Penis (tissue), 1 donor: ENCODE data around the gene MANSC1.

DNA sequence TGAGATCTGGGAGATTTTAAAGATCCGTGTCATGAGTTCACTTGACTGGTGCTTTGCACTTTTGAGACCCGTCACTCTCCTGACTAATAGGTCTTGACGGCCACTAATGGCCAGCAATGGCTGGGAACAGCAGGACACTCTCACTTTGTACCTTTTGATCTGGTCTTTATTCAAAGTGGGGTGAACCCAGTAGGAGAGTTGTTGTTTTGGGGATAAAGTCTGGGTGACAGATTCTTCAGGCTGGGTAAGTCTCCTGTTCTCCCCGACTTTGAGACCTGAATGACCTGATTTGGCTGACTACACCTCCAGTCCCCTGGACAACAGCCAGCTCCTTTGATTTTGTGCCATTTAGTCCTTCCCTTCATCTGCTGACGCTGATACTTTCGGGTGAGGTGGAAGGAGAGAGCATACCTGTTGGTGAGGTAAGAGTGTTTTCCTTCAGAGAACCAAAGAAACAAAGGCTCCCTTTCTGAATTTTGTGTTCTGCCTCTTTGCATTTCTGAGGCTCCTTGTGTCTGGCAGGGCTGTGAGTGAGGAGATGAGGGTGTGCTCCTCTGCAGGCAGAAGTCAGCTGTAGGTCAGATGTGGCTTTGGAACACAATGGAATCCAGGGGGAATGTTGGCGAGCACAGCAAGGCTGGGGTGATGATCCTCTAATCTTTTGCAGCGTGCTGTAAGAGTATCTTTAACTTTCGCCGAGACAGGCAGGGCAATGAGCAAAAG is 12.0 kb downstream of the ETV6 start:
- PRO-cap, result no peak

GRCh38 chr12:11884997-11886349 is 185.3 kb upstream of the BCL2L14 start:
- PRO-cap, result no peak

DNA sequence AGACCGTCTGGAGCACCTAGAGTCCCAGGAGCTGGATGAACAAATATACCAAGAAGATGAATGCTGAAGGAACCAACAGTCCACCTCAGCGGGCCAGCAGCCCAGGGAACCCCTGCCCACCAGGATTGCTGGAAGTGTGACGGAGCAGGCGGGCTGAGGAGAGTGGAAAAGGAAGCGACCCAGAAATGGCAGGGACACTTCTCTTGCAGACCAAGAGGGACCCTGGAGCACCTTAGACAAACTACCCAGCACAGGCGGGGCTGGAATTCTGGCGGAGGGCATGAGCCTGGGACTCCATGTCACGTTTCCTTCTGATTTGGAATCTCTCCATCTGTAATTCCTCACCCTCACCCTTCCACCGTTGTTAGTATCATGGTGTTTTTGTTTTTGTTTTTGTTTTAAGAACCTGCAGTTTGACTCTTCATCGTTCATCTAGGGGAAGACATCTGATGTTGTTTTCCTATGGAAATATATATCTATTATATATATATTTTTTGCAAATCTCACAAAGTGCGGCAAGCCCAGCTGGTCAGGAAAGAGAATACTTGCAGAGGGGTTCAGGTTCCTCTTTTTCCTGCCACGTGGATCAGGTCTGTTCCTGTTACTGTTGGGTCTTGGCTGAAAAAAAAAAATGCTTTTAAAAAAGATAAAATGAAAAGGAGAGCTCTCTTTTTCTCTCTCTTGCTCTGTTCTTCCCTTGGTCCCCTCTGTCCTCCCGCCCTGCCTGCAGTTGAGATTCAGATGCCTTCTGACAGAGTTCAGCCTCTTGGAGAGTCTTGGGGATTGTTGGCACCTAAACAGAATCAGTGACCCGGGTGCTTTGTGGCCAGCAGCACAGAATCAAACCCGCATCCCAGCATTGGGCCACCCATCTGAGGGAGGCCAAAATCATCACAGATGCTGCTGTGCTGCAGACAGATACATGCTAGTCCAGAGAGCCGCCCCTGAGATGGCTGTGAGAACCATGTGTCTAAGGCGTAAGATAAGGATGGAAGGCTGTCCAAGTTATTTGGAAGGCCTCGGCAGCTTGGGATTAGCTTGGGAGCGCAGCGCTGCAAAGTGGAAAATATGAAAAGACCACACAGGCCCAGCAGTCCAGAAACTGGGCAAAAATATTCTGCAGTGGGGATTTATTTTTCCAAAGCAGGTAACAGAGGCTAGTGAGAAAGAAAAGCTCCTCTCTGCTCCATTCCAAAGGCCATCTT is 179.4 kb upstream of the BCL2L14 start:
- PRO-cap, result no peak

DNA sequence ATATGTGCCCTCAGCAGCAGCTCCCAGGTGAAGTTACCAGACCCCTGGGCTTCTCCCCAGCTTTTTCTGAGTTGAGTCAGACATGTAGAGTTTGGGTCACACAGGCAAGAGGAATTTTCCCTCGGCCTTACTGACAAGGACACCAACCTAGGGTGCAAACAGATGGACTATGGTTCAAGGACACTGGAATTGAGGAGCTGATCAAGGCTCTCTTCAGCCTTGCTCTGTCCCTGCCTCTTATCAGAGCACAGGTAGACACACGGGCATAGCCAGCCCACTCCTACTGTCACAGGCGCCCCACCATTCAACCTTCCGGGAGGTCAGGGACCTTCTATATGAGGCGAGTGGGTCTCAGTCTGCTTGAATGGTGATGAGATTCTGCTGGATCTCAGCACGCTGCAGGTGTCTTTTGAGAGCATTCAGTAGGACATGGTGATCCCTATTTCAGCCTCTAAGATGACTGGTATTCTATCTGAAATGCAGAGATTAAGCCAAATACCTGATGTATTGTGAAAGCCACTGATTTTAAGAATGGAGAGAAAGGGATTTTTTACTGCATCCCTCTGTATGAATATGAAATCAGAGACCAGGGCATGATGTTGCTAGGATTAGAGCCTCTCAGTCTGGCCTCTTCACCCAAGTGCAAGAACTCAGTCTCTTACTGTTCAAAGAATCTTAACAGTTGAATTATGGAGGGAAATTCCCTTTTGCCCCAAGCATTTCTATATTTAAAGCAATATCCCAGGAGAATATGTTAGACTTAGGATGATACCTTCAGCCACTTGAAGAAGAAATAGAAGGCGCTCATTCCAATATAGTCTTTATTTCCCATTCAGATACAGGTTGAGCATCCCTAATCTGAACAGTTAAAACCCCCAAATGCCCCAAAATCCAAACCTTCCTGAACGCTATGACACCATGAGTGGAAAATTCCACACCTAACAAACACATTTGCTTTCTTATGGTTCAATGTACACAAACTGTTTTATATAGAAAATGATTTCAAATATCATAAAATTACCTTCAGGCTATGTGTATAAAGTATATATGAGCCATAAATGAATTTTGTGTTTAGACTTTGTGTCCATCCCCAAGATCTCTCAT is 177.7 kb upstream of the BCL2L14 start:
- PRO-cap, result no peak

- PRO-cap, result no peak
These were observed 161.5 kb upstream of the BCL2L14 start for GRCh38 chr12:11909274-11909620.

DNA sequence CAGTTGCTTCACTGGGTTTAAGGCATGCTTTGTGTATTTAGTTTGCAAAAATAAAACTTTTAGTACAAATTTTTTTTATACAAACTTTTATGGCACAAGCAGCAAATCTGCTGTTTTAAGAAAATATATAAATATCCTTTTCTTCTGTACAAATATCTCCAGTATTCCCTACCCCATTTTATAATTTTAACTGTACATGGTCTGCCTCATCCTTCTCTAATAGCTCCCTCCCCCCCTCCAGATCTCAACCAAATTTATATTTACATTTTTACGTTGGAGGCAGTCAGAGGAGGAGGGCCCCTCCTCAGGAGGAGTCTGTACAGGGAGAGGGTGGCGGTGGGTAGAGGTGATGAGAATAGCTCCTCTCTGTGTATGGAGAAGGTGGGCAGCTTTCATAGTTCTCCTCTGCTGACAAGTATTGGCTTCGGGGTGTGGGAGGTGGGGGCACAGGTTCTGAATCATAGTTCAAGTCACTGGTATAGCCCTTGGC is 50.1 kb downstream of the BCL2L14 start:
- PRO-cap, result no peak

- PRO-cap, result no peak
These were observed 11.6 kb downstream of the MANSC1 start for GRCh38 chr12:12338332-12338933.

DNA sequence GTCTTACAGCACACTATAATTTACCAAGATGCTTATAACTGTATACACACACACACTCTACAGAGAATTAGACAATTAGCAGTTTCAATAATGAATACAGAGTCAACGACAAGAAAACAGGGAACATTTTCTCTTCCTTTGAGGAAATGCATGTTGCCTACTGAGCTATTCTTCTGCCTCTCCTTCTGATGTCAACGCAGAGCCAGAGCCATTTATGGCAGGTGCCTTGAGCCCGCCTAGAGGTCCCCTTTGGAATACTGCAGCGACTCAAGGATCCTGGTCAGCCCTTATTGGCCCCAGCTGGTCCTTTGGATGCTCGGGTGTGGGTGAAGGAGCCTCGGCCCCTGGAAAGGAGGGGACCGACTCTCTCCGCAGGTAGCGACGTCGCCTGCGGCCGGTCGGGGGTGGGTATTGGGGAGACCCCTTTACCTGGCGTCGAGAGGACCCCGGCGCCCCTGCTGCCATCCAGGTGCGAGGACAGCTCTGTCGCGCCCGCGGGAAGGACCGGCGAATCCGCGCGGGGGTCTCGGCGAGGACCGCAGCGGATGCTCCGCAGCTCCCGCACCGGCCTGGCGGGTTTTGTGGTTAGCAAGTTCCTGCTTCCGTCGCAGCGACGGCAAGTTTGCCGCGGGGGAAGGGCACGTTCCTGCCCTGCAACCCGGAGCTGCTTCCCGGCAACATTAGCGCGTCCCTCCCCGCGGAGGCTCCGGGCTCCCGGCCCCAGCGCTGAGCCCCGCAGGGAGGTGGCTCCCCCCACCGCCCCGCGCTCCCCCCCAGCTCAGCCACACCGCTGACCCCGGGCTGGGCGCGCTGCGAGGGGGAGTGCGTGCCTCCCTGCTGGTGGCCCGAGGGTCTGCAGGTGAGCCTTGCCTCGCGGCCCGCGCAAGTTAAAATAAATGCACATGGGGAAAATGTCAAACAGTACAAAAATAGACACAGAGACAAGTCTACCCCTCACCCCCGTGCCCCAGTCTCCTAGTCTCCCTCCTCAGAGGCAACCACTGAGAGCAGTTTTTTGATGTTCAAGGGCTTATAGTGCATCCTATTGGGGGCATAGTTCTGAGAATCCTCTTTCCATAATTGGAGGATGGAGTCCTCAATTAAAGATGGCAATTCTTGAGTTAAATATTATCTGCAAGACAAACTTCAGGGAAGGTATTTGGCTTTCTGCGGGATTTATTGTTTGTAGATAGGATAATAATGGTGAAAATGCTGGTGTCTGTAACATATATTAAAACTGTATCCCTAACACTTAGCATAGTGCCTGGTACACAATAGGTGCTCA is at the start of gene MANSC1:
Gene MANSC1 (minus strand): TSS at position 594 of the 1,285 bp plus-strand sequence.
- PRO-cap, result bidirectional peak, plus-strand start at position 692 of the sequence, minus-strand start at position 615 of the sequence

GRCh38 chr12:12357866-12358546 is 1.1 kb downstream of the BORCS5 start:
- PRO-cap, result no peak

DNA sequence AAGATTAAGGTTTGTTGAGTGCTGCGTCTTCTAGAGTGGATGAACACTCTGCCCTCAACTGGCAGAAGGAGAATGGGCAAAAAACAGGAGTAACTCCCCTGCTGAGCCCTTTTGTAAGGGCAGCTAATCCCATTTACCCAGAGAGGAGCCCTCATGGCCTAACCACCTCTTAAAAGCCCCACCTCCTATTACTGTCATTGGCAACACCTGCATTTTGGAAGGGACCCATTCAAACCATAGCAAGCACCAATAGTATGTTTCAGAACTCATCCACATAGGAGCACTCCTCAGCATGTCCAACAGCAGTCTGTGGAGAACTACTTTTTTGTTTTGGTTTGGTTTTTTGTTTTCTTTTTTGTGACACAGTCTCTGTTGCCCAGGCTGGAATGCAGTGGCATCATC is 47.5 kb downstream of the BORCS5 start:
- PRO-cap, result no peak

- PRO-cap, result no peak
These were observed 81.1 kb downstream of the DUSP16 start for GRCh38 chr12:12481436-12482127.

GRCh38 chr12:12487755-12488031 is 75.0 kb downstream of the DUSP16 start:
- PRO-cap, result no peak

DNA sequence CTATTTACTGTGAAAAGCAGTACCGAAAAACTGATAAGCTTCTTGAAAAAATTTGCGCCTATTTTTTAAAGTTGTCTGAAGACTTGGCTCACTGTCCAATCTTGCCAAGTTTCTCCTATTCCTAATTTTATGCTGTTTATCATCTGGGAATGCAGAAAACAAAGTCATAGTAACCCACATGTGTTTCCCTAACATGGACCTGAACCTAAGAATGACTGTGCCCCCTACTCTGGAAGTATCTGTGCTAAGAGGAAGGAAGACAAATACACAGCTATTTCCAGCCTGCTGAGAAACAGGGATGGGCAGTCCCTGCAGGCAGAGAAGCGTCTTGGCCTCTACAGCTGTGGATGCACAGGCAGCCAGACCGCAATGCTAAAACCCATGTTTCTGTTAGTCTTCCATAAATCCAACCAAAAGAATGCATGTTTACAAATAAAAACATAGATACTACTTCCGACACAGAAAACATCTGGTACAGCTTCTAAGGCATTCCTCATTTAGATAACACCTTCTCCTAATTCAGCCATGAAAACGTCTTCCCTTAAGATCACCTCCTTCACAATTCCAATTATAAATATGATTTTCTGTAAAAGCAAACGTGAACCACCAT is 56.1 kb downstream of the DUSP16 start:
- PRO-cap, result no peak

DNA sequence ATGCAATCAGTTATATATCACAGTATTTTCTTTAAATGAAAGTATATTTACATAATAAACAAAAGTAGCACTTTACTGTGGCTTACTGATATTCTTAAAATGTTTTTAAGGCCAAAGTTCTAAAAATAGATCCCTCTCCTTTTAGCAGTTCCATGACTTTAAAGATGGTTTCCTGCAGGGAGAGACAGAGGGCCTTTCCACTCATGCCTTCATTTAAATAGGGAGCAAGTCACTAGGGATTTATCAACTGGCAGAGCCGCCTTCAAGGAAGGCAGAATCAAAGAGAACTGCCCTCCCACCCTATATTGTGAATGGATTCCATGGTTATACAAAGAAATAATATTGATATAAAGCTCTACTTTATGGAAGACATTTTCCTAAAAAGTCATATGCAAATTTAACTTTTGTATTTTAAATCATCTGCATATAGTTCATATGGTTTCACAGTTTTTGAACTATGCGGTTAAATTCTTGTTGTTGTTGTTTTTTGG is 55.5 kb downstream of the DUSP16 start:
- PRO-cap, result no peak

GRCh38 chr12:12559664-12560430 is 2.8 kb downstream of the DUSP16 start:
- PRO-cap, result no peak

DNA sequence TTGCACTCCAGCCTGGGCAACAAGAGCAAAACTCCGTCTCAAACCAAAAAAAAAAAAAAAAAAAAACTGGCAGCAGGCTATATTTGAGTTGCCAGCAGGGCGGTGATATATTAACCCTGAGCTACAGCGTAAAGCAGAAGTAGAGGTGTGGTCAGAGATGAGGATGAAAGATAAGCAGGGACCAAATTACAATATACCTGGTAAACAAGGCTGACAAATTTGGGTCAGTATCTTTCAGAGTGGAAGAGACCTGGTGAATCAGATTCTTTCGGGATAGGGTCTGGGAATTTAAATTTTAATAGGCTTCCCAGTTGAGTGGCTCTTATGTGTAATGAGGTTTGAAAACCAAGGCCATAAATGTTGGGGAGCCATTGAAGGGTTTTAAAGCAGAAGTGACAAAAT is 9.8 kb downstream of the CREBL2 start:
- PRO-cap, result no peak

GRCh38 chr12:12722065-12723192 is 5.3 kb downstream of the CDKN1B start:
- PRO-cap, result no peak

DNA sequence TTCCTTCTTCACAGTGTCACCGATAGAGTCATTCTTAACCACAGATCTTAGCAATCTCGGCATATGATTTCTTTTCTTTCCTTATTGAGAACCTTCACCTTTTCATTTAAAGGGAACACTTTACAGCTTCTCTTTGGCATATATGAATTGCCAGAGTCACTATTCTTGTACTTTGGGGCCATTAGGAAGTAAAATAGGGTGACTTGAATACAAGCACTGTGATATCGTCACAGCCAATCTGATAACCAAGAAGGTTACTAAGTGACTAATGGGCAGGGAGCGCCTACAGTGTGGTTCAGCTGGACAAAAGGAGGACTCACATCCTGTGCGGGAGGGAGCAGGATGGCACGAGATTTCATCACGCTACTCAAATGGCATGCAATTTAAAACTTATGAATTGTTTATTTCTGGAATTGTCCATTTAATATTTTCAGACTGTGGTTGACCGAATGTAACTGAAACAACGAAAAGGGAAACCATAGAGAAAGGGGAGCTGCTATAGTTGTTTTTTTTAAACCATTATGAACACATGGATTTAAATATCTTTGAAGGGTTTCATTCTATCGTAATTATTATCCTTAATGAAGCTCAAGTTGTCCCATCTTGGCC is 26.6 kb upstream of the APOLD1 start:
- PRO-cap, result no peak

DNA sequence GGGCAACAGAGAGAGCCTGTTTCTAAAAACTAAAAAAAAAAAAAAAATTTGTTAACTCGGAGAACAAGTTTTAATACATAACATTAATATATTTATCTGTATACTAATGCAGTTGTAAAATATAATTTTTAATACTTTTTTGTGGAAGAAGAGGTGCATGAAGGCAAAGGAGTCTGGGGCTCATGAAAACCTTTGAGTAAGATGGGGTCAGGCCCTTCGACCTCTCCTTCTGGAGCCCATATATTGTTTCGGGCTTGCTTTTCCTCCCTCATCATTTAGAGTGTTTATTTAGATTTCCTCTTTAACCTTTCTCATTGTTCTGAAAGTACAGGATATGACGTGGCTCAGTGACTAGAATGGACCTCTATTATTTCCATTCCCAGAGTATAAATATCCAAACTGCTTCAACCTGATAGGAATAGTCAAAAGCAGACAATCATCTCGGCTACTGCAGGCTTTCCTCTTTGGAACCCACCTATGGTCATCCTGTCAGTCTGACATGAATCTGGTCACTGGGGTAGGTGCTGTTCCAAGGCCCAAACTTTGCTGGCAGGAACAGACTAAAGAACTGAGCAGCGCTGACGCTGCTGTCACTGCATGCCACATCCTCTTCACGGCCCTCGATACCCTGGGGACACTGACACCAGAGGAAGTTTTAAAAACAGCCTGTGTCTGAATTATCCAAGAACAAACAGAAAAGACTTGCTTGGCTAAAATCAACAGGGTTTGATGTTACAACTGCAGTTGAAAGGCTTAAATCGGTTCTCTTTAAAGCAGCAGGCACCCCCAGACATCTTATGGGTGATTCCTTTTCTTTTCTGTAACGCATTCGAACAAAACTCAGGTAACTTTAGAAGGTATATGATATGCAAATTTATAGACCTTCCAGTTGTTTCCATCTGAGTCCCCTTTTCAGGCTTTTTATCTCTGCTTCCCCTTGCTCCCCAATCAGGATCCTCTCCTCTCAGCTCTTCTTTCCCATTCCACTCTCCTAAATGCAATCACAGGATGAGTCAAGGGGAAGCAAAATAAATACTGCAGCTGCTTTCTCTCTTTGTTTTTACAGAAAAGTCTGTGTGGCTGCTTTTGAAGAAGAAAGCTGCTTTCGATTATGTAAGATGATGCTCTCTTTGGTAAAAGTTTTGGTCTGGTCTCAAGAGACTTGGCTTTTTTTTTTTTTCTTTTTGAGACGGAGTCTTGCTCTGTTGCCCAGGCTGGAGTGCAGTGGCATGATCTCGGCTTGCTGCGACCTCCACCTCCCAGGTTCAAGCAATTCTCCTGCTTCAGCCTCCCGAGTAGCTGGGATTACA is 4.9 kb upstream of the DDX47 start:
- PRO-cap, result unidirectional peak, plus-strand start at position 415 of the sequence

DNA sequence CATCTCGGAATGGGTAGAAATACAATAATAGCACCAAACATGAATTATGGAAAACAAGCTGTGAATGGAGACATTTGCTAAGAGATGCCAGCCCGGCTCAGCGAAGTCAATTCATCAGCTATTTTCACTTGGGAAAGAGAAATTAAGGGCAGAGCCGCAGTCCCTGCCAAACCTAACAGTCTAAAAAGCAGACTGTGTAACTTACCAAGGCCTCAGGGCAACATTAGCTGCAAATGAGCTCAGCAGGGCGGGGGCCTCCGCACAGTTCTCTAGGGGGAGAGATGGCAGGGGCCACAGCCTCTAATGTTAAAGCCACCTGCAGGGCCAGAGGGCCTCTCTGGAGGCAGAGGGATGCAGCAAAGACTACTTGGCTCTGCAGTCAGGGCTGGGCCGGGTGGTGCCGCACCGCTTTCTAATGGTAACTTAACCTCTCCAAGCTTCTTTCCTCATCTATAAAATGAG is 13.6 kb upstream of the GPRC5A start:
- PRO-cap, result no peak